Bronchial lymph node (tissue), 1 donor: ENCODE results near the genes SSC4D and CCDC146.

DNA sequence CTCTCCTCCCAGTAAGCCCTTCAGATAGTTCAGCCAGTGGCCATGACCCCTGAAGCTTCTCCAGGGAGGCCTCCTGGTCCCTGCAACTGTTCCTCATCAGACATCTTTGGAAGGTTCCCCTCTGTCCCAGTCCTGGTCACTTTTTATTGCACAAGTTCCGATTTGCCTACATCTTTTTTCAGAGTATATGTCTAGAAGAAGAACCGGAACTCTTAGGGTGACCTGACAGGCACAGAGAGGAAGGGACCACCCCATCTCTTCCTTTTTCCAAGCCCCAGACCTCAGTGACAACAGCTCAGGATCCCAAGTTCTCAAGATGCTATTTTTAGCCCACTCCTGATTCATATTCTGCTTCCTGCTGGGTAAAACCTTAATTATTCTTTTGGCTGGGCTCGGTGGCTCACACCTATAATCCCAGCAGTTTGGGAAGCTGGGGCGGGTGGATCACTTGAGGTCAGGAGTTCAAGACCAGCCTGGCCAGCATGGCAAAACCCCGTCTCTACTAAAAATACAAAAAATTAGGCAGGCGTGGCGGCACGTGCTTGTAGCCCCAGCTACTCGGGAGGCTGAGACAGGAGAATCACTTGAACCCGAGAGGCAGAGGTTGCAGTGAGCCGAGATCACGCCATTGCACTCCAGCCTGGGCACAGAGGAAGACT lies 6.4 kb upstream of the RHBDD2 start:
- PRO-cap, result no peak

GRCh38 chr7:75887831-75889096 lies 9.4 kb downstream of the RHBDD2 start:
- PRO-cap, result no peak

- PRO-cap, result no peak
These were observed 29.0 kb downstream of the POR start for GRCh38 chr7:75943997-75944315.

DNA sequence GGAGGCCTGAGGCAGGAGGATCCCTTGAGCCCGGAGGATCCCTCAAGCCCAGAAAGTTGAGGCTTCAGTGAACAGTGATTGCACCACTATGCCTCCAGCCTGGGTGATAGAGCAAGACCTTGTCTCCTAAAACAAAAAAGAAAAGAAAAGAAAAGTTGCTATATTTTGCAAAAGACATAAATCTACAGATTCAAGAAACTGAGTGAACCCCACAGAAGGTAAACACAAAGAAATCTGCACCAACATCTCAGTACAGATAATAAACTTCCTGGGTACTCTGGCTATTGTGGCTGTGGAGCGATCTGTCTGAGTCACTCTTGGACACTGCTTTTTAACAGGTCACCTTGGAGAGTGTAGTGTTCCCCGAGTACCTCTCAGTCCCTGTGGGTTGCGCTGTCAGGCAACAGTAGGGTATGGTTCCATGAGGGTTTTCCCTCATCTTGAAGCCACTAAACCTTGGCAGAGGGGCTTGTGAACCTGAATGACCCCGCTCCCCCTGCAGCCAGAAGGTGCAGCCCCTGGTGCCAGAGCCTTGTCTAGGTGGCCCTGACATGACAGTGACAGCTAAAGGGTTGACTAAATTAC lies 30.3 kb downstream of the POR start:
- PRO-cap, result no peak

GRCh38 chr7:75962672-75963773 lies 31.4 kb downstream of the TMEM120A start:
- PRO-cap, result no peak

DNA sequence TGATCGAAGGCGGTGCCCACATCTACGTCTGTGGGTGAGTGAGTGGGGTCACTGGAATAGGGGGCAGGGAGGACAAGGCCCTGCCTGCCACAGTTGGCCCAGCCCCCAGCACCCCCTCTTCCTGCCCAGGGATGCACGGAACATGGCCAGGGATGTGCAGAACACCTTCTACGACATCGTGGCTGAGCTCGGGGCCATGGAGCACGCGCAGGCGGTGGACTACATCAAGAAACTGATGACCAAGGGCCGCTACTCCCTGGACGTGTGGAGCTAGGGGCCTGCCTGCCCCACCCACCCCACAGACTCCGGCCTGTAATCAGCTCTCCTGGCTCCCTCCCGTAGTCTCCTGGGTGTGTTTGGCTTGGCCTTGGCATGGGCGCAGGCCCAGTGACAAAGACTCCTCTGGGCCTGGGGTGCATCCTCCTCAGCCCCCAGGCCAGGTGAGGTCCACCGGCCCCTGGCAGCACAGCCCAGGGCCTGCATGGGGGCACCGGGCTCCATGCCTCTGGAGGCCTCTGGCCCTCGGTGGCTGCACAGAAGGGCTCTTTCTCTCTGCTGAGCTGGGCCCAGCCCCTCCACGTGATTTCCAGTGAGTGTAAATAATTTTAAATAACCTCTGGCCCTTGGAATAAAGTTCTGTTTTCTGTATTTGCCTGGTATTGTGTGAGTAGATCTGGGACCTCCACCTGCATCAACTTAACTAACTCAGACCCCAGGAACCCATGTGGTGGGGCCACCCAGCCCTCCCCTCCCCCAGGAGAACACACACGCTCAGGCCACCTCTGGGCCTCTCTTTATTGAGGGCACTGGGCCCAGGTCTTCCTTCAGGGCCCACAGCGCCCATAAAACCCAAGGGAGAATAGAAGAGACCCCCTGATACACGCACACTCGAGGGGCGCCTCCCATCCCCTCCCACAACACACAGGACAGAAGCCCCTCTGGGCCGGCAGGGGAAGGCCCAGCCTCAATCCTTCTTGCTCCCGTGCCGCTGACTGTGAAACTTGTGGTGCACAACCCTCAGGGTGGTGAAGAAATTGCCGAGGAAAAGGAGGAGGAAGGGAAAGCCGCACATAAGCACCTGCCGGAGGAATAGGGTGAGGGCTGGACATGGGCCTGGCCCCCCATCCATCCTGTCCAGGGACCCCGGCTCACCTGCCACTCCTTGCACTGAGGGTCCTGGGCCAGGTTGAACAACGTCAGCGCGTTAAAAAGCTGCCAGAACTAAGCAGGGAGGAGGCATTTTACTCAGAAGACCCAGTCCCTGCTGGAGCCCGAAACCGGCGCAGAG lies 7.7 kb downstream of the TMEM120A start:
- PRO-cap, result no peak

DNA sequence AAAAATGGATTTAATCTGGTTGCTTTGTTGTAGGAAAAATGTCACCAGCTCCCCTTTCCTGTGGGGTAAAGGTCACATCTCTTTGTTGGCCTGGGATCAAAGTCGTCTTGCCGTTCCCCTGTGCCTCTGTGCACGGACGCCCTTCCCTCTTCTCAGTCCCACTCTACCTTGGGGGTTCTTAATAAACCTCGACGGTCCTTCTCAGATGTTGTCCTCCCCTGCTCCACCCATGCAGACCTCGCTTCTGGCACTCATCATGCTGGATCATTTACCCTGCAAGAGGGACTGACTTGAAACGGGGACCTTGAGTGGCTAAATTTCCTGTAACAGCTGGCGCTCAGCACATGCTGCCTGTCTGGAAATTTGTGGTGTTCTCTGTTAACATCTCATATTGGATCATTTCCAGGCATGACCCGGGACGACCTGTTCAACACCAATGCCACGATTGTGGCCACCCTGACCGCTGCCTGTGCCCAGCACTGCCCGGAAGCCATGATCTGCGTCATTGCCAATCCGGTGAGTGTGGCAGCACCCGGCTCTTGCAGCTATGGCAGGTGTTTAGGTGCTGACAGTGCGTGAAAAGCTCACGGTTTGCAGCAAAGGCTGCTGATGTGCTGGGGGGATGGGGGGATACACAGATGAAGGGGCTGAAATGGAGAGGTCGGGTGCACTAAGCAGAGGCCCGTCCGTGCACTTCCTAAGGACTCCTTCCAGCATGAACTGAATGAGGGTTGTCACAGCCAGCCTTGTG lies 9.8 kb downstream of the MDH2 start:
- PRO-cap, result no peak

- PRO-cap, result unidirectional peak, plus-strand start at chr7:76064722
These were observed 16.7 kb downstream of the MDH2 start for GRCh38 chr7:76064613-76064926.

GRCh38 chr7:76066782-76067939 lies 19.3 kb downstream of the MDH2 start:
- PRO-cap, result no peak

DNA sequence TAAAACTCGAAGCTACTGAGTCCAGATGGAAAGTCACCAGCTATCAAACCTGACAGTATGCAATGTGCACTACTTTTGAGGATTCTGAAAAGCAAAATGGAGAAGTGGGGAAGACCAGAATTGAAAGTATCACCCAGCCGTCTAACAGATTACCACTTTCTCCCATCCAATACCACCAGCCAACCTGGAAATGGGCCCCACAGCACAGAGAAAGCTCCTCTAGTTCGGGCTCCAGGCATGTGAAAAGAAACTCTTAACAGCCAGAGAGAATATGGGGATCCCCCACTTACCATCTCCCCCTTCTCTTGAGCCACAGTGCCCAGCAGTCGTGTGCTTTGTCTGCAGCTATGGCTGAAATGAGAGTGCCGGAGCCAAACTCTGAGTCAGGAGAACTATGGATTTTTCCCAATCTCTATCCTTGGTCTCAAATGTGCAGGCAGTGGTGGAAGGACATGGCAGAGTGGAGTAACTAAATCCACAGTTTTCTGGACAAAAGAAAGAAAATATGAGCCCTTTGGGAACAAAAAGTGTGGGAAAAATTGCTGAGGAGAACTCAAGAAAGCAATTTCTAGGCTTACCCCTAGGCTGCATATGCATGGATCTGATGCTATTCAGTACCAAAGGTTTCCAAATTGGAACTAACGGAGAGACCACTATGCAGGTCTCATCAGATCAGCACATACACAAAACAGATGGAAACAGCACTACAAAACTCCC lies 67.6 kb upstream of the SRRM3 start:
- PRO-cap, result no peak

DNA sequence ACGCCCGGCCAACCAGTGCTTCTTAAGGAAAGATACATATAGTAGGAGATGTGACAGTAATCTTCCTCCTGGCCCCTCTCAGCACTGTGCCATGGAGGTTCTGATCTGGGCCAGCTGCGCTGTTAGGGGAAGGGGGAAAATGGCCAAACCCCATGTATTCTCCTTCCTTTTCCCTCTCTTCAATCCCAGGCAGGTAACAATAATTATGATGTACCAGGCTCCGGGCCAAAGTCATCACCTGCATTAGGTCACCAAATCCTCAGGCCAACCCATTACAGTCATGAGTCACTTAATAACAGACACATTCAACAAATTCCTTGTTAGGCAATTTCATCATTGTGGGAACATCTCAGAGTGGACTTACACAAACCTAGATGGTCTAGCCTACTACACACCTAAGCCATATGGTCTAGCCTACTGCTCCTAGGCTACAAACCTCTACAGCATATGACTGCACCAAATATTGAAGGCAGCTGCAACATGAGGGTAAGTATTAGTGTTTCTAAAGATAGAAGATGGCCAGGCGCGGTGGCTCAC lies 2.3 kb upstream of the HSPB1 start:
- PRO-cap, result unidirectional peak, plus-strand start at position 336 of the sequence

DNA sequence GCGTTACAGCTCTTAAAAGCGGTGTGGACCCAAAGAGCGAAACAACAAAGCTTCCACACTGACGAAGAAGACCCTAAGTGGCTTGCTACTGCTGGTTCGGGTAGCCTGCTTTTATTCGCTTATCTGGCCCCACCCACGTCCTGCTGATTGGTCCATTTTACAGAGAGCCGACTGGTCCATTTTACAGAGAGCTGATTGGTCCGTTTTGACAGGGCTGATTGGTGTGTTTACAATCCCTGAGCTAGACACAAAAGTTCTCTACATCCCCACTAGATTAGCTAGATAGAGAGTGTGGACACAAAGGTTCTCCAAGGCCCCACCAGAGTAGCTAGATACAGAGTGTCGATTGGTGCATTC lies 6.4 kb downstream of the HSPB1 start:
- PRO-cap, result no peak

DNA sequence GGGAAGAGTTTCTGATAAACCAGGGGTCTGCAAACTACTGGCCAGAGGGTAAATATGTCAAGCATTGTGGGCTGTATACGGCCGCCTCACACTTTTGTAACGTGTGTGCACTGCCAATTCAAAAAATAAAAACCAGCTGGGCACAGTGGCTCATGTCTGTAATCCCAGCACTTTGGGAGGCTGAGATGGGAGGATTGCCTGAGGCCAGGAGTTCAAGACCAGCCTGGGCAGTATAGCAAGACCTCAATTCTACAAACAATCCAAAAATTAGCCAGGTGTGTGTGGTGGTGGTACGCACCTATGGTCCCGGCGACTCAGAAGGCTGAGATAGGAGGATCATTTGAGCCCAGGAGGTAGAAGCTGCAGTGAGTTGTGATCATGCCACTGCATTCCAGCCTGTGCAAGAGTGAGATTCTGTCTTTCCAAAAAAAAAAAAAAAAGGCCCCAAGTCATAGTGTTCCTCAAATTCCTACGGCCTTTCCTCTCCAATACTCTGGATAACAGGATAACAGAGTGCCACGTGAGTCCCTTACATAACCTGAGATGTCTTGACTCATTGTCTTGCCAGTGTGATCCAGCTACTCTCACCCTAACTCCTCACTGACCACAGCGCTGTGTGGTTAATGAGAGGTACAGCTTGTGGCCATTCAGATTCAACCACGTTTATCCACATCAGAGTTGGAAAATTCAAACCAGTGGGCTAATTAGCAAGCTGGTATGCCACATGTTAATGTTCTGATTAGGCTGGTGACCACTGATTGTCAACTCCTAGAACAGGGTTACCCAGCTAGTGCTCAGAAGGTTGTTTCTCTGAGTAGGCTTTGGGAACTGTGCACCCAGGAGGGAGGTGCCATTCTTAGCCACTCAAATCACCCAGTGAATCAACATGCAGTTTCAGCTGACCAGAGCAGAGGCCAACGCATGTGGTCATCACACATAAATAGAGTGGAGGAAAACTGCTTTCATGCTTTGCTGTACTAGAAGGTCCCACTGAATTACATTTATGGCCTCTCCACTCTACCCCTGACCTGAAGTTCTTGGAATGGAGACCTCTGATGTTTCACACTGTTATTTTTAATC lies 20.0 kb downstream of the HSPB1 start:
- PRO-cap, result no peak

- PRO-cap, result no peak
These were observed 27.3 kb downstream of the HSPB1 start for GRCh38 chr7:76329664-76330374.

DNA sequence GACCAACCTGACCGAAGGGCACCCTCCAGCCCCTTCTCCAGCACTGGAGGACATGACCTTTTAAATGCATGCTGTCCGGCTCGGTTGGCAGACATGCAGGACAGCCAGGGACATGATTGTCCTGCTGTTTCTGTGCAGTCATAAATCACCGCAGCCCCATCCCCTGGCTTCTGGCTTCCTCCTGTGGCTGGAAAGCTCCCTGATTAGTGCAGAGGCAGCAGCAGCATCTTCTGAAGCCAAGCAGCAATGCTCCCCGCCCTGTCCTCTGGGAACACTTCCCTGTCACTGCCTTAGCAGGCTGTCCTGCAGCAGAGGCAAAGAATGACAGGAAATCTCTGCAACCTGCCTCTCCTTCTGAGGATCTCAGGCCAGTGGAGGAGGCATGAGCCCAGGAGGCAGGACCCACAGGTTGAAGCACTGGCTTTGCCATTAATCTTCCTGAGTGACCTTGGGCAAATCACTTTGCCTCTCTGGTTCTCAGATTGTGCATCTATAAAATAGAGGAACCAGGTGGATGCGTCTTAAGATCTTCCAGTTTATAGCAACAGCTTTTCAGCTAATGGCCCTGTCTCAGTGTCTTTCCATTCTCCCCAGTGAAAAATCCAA lies 7.2 kb upstream of the YWHAG start:
- PRO-cap, result no peak

DNA sequence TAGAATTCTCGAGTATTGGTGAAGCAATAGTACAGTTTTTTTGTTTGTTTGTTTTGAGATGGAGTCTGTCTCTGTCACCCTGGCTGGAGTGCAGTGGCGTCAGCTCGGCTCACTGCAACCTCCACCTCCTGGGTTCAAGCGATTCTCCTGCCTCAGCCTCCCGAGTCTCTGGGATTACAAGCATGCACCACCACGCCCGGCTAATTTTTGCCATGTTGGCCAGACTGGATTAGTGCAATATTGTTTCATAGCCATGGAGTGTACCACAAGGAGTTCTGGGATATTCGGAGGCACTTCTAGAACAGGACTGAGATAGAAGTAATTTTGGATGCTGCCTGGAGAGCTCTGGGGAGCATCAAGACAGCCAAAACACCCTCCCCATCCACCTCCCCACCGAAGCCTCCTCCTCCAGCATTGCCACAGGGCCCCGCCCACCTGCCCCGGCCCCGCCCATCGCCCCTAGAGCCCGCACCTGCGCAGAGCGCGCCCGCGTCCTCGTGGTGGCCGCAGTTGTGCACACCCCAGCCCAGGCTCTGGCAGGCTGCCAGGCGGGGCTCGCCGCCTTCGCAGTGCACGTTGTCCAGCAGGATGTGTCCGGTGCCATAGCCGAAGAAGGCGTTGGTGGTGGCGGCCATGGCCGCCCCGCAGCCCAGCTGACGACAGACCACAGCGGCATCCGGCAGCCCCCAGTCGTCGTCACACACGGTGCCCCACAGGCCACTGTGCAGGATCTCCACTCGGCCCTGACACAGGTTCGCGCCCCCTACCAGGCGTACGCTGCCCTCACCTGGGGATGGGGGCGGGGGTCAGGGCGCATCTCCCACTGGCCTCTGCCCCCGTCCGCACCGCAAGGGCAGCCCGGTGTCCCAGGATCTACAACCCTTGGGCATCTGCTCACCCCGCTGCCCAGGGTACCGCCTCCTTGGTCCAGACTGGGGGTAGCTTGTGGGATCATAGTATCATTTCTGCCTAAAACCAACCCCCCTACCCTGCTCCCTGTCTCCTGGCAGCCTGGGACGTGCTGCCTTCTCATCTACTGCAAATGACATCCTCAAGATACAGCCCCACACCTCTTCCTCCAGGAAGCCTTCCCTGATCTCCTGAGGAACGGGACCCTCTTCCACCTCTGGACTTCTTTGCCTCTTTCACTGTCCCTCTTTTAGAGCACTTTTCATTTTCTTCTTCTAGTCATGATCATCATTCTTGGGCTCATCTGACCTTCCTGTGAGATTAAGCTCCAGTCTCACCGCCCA lies 12.0 kb downstream of the SSC4D start:
- PRO-cap, result no peak

GRCh38 chr7:76409528-76409980 lies at the start of gene SSC4D:
SSC4D (minus strand) TSS chr7:76409697.
- PRO-cap, result no peak

- PRO-cap, result no peak
These were observed 36.2 kb downstream of the POMZP3 start for GRCh38 chr7:76590697-76591414.

DNA sequence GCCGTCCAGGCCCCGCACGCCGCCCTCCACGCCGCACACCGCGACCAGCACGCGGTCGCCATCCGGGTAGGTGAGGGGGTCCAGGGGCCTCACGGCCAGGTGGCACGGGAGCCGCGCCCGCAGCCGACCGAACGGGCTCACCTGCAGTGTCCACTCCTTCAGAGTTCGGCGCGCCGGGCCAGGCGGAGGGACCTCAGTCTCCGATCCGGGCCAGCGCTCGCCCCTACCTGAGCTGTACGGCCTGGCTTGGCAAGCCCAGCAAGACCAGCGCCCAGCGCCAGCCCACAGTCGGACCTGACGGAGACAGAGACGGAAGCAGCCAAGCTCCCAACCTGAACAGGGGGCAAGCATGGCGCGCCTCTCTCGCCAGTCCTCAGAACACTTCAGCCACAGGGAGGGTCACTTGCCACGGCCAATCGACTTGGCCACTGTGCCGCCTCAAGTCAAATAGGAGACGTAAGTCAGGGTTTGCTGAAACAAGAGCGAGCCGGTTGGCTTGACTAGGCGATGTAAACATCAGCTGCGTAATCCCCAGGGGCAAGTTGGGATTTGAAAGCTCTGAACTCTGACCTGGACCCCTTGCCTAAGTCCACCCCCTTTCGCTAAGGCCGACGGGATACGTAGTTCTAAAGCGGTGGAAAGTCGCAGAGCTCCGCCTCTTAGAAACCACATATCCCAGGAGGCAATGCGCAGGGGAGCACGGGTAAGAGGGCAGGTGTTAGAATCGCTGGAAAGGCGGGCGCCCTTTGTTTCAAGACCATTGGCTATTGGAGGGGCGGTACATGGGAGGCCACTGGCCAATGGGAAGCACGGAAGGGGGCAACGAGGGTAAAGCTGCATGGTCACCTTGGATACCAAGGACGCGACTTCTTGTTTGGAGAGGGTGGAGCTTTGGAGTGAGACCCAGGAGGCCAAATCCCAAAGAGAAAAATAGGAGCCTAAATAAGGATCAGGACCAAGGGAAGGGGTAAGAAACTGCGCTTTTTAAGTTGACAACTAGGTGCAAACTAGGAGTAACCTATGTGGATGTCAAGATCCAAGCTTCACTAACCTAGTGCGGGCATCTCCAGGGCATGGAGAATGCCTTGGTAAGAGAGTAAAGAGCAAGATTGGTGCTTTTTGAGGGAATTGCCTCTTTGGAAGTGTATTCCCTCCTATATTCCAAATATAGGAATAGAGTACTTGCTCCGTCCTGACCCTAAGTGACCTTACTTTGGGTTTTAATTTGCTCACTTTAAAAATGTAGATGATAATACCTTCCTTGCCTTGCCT lies at the start of gene CCDC146:
CCDC146 (plus strand) TSS at position 850 of the 1,272 bp plus-strand sequence.
- PRO-cap, result unidirectional peak, minus-strand start at position 515 of the sequence; unidirectional peak, minus-strand start at position 544 of the sequence

DNA sequence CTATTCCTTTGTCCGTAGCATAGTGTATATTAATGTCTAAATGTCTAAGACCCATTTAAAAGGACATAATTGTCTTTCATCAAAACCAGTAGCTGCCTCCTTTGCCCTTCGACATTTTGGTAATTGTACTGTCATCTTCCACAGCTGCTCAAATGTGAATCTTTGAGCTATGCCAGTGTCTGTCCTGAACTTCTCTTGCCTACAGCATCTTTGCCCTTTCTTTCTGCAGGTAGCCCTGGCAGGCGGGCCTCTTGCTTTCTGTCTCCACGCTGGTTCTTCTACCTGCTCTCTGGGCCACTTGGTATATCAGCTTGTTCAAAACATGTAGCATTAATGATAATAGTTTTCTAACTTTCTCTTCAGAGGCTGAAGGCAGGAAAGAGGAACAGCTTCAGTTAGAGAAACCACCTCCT lies 806 bp upstream of the FGL2 start:
- PRO-cap, result unidirectional peak, minus-strand start at position 291 of the sequence